ENCODE results near the genes ADGRL2 and SAMD13.

DNA sequence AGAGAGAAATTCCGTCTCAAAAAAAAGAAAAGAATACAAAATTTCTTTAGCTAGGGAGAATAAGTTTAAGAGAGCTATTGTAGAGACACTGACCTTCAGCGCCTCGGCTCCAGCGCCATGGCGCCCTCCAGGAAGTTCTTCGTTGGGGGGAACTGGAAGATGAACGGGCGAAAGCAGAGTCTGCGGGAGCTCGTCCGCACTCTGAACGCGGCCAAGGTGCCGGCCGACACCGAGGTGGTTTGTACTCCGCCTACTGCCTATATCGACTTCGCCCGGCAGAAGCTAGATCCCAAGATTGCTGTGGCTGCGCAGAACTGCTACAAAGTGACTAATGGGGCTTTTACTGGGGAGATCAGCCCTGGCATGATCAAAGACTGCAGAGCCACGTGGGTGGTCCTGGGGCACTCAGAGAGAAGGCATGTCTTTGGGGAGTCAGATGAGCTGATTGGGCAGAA lies 167.6 kb upstream of the ST6GALNAC5 start:
- RRBS: no CpG with 5 or more reads among the region's 22 CpGs

DNA sequence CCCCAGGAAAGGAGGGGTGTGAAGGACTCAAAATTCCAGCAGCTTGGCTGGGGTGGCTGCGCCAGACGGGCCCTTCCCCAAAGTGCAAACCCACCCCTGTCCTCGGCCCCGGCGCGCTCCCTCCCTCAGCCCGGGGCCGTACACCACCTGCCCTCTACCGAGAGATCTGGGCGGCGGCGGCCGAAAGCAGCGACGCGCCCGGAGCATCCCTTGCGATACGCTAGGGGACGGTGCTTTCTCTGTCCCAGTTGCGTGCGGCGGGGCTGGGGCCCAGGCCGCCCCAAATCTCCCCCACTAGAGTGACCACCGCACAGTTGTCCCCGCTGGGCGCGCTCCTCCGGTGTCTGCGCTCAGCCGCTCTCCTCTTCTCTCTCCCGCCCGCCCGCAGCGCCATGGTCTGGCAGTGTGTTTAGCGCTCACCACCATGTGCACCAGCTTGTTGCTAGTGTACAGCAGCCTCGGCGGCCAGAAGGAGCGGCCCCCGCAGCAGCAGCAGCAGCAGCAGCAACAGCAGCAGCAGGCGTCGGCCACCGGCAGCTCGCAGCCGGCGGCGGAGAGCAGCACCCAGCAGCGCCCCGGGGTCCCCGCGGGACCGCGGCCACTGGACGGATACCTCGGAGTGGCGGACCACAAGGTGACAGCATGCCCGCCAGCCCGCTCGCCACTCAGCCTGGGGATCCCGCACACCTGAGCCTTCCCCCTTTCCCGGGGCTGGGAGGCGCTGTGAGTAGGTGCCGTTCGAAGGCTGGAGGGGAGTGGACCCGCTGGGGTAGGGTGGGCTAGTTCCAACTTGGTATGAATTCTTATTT lies 1.0 kb downstream of the ST6GALNAC5 start:
- RRBS: 2% methylated on average over 11 of the region's 65 CpGs

DNA sequence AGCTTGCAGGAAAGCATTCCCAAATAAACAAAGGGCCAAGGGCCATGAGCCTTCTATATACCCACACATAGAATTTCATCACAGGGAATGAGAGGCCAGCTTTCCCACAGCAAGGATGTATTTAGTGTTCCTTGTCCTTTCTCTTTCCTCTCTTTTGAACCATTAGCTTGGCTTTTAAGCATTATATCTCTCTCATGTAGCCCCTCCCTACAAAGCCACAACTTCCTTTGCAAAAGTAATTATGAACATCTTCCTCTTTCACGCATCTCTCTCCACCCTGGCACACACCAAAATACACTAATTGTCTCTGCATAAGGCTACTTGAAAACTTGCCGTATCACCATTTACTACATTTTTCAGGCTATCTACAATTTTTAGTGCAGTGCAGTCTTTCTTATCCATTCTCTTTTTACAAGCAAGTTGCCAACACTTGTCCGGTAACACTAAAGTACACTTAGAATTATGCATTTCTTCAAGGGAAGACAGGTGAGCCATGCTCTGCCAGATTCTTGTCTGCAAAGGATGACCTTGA lies 1.8 kb upstream of the AK5 start:
- RRBS: no CpG with 5 or more reads among the region's 3 CpGs

DNA sequence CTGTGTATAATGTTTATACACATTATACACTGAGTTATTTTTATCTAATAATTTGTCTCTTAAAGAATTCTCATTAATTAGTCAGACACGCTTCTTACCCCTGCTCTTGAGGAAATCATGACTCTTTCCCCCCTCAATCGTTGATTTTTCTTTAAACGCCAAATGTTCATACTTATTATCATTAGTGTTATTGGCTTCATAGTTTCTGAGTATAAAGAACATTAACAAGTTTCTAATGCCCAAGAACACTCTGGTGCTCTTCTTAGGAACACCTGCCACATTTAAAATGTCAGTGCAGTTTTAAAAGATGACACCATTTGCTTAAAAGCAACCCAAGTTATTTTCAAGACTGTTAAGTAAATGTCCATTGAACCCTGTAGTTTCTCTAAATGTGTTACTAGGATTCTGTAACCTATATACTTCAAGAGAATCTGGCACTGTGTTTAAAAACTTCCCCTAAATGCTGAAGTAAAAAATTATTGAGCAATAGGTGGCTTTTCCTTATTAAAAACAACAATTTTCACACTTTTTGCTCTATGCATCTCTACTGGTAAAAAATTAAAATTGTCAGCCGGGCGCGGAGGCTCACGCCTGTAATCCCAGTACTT lies 66.3 kb downstream of the ZZZ3 start:
- RRBS: no CpG with 5 or more reads among the region's 7 CpGs

GRCh38 chr1:77887797-77888339 lies 556 bp upstream of the NEXN start:
- RRBS: no CpG with 5 or more reads among the region's 6 CpGs

- RRBS: no CpG with 5 or more reads among the region's 1 CpG
Observed at GRCh38 chr1:77951152-77951962, 27.5 kb downstream of the FUBP1 start.

DNA sequence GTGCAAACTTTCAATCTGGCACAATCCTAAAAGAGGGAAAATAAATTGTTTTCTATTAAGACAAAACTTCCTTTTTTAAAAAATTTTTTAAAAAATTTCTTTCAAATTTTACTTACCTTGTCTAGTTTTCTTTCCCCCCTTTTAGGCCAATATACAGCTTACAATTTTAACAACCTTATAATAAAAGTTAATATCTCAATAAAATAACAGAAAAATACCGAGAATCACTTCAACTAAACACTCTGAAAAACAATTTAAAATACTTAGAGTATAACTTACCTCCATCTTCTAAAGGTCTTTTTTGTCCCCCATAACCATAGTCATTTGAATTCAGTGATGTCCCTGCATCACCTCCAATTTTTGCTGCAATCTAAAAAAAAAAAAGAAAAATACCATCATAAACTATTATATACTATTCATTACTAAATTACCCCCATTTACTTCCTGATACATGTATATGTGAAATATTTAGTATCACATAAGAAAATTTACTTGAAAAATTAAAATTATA lies 9.2 kb downstream of the FUBP1 start:
- RRBS: no CpG with 5 or more reads among the region's 1 CpG

- RRBS: no CpG with 5 or more reads among the region's 3 CpGs
Observed at GRCh38 chr1:78005354-78006291, 884 bp downstream of the DNAJB4 start.

DNA sequence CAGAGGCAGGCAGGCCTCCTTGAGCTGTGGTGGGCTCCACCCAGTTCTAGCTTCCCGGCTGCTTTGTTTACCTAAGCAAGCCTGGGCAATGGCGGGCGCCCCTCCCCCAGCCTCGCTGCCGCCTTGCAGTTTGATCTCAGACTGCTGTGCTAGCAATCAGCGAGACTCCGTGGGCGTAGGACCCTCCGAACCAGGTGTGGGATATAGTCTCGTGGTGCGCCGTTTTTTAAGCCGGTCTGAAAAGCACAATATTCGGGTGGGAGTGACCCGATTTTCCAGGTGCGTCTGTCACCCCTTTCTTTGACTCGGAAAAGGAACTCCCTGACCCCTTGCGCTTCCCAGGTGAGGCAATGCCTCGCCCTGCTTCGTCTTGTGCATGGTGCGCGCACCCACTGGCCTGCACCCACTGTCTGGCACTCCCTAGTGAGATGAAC lies 155.6 kb downstream of the ADGRL4 start:
- RRBS: no CpG with 5 or more reads among the region's 22 CpGs

DNA sequence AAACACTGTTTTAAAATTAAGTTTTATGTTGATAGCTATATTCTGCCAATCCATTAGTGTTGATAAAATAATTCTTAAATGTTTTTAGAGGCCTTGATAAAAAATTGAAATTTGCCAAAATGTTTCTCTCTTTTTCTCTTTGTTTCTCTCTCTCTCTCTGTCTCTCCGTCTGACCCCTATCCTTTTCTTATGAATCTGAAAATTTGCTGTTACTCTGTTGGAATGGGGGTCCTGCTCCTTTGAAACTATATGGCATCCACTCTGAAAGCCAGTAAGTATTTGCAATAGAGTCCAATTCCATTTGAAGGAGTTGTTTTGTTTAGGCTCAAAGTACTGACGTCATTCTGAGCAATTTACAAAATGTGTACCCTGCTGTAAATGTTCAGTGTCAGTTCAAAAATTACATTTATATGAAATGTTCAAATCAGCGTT lies 252.7 kb upstream of the ADGRL4 start:
- RRBS: no CpG with 5 or more reads among the region's 3 CpGs

DNA sequence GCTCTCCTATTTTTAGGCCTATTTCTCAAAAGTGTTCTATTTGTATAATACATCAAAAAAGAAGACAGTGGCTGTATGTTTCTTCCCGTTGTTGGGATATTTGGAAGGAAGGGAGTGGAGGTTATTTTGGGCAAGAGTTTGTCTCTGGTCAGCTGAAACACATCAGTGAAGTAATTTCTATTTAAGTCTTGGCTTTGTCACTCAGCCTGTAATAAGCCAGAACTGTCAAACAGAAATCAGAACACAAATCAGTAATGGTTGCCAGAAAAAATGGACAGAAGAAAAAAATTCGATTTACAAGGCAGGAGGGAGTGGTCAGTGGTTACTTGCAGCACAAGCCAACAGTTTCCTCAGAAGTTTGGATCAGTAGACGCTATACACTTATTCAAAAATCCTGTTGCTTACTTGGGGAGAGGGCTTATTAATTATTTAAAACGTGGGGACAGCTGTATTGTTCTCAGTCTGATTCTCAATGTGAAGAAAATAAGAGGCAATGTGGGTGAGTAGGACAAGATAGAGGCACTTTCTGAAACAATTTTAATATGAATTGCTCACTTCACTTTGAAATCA lies 307.2 kb upstream of the ADGRL2 start:
- RRBS: no CpG with 5 or more reads among the region's 4 CpGs

GRCh38 chr1:81800787-81801641 lies at the start of gene ADGRL2:
Gene ADGRL2 (plus strand): TSS chr1:81800934.
- RRBS: under 1% methylated on average over 21 of the region's 70 CpGs

- RRBS: under 1% methylated on average over 47 of the region's 100 CpGs
Observed at GRCh38 chr1:81801642-81802583, 1.2 kb downstream of the ADGRL2 start.

GRCh38 chr1:81808595-81809466 lies 8.1 kb downstream of the ADGRL2 start:
- RRBS: no CpG with 5 or more reads among the region's 9 CpGs

DNA sequence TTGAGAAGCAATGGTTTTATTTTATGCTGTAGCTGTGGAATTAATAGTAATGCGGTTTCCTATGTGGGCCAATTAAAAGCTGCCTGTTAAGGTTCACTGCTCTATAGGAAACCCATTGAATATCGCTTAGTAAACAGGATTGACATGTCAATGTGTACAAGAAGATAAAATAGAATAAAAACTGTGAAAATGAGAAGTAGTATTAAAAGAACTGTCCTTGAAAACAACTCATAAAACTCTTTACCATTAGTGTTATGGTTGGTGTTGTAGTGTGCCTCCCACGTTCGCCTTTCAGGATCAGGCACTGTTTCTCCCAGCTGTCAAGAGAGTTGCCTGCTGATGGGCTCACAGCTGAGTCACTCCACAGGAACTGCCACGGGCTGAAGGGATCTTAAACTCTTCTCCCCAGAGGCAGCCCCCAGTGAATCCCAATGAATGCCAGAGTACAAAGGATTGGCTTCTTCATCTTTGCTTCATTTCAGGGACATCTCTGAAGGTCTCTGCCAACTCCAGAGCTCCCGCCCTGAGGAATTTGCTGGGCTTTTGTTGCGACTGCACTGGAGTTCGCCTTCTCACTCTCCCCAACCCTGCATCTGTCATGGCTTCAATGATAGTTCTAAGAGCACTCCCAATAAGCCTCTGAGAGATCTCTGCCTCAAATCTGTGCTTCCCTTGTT lies 119.5 kb downstream of the ADGRL2 start:
- RRBS: no CpG with 5 or more reads among the region's 8 CpGs

- RRBS: no CpG with 5 or more reads among the region's 2 CpGs
Observed at GRCh38 chr1:82848077-82848623, 1047.4 kb downstream of the ADGRL2 start.

GRCh38 chr1:83692968-83693691 lies 305.8 kb downstream of the TTLL7 start:
- RRBS: no CpG with 5 or more reads among the region's 11 CpGs

DNA sequence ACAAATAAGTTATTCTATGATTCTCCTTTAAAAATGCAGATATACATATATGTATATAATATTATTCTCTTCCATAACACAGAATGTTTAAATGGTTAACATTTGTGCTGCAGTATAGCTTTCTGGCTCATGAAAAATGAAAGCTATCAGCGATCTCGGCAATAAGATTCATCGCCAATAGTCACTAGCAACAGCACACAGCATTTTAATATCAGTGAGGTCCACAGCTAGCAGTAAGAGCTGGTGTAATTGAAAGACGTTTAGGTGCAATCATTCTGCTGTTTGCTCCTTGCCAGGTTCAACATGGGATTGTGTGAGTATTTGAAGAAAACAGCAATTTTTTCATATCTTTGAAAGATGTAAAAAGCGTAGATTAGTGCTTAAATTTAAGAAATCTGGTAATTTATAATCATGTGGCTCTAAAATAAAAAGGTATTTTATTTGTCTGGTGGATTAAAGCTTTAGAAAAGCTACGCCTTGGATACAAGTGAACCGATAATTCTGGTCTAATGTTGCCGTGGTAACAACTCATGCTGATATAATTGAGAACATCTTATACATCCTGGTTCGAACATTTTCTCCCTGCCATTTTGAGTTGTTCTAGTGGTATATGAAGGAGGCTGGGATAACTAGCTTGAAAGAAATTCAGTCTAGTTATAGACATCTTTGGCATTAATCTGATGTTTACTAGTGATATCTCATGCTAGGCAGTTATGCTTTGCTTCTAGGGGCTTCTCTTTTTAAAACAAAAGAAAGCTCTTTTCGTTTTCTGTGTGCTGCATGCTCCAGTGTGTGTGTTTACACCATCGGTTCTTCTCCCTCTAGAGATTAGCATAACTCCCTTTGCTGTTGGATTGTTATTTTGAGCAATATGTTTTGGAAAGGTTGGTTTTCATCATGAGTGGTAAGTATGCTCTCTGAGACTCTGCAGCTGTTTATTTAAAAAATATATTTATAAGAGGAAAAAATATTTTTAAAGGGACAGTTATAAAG lies 20.3 kb downstream of the PRKACB start:
- RRBS: no CpG with 5 or more reads among the region's 11 CpGs

- RRBS: no CpG with 5 or more reads among the region's 6 CpGs
Observed at GRCh38 chr1:84300898-84301827, at the start of gene SAMD13. Gene SAMD13 (plus strand): TSS chr1:84301708.

- RRBS: no CpG with 5 or more reads among the region's 4 CpGs
Observed at GRCh38 chr1:84365555-84366395, 32.5 kb upstream of the DNASE2B start.

Data from cardiac fibroblast (primary cell).